M059J (cell line): ENCODE data around the gene CSGALNACT2.

DNA sequence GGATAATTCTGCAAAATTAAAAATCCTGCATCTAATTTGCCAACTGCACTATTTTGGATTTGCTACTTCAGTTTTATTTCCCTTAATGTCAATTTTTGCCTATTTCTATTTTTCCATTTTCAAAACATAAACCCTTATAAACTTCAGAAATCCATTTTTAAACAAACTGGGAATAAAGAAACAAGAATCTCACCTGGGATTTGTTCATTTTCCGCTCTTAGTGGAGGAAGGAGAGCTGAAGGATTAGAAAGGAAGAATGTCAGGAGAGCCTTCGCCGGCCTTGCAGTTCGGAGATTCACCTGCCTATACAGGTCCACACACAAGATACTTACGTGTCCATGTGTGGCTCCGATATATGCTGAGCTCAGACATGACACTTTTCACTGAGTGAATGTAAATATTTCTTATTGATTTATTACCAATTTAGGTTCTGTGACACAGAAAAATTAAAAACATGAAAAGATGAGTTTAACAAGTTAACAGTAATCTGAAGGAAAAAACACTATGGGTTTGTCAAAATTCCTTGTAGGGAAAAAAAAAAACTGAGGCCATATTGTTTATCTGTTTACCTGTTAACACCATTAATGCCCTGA, 1.2 kb downstream of the ZNF248 start:
- RAMPAGE, long total RNA = no peak

GRCh38 chr10:42640642-42641585, 2.5 kb upstream of the ZNF33B start:
- RAMPAGE, long total RNA = no peak

- RAMPAGE, long total RNA = no peak
Measured at GRCh38 chr10:42866555-42867172, 84.1 kb downstream of the BMS1 start.

- RAMPAGE, long total RNA = no peak
Measured at GRCh38 chr10:42933774-42934424, 143.0 kb upstream of the RET start.

- RAMPAGE, long total RNA = no peak
Measured at GRCh38 chr10:43101120-43101563, 24.3 kb downstream of the RET start.

DNA sequence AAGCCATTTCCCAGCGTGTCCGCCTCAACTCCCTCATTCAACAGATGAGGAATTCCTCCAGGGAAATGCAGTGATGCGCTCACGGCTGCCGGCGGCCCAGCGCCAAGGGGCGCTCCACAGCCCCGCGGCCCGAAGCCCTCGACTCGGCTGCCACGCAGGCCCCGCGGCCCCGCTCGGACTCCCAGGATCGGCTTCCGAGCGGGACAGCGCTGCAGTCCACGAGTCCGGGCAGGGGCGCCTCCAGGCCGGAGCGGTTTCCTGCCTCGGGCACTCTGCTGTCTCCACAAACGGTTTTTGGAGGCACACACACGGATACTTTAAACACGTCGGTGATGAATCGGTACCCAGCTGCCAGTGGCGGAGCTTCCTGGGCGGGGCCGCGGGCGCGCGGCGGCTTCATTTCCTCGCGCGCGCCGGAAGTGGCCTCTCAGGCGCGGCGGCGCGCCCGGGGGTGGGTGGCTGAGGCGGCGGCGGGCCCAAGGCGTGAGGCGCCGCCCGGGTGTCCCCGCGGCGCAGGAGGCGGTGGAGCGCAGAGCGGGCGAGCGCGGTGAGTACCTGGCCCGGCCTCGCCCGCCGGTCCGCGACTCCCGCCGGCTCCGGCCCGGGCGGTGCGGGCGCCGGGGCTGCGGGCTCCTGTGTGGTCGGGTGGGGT, at the start of gene CSGALNACT2:
TSS of gene CSGALNACT2 (plus strand) at position 425 of the 652 bp plus-strand sequence.
- RAMPAGE, long total RNA = no peak

GRCh38 chr10:43229602-43230111, 37.2 kb downstream of the RASGEF1A start:
- RAMPAGE, long total RNA = no peak

GRCh38 chr10:43383857-43384964, 12.8 kb downstream of the FXYD4 start:
- RAMPAGE, long total RNA = no peak

DNA sequence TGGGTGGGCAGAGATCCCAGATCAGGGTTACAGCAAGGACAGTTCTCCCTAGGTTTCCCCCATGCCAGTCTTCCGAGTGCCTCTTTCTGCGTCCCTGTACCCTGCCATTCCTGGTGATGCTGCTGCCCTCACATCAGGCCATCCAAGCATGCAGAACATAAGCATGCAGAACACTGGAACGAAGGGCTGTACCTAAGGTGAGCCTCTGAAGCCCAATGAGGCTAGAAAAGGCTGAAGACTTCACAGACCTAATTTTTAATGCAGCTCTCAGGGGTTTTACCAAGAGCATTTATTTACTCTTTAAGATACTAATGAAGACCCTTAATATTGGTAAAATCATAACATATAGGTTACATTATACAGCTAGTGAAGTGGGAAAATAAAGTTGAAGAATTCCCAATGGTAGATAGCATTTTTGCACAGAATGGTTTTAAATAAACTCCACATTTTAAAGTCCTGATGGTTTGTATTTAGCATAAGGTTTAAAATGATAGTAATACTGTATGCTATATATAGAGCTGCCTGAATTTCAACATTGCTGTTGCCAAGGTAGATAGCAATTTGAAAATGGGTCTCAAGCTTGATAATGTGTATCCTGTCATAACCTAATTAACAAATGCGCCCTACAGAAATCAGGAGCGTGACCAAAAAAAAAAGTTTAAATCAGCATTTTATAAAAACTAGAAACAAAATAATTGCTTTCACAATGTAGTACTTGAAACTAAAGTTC, 13.7 kb downstream of the FXYD4 start:
- RAMPAGE, long total RNA = no peak

DNA sequence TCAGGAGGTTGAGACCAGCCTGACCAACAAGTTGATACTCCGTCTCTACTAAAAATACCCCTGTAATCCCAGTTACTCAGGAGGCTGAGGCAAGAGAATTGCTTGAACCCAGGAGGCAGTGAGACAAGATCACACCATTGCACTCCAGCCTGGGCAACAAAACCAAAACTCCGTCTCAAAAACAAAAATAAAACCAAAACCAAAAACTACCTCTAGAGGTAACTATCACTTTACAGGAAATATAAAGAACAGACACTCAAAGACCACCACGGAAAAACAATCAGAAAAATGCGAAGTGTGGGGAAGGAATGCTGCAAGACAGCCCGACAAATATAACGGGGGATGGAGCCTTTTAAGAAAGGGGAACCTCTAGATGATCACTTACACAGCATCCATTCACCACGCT, 4.3 kb downstream of the HNRNPF start:
- RAMPAGE, long total RNA = no peak

DNA sequence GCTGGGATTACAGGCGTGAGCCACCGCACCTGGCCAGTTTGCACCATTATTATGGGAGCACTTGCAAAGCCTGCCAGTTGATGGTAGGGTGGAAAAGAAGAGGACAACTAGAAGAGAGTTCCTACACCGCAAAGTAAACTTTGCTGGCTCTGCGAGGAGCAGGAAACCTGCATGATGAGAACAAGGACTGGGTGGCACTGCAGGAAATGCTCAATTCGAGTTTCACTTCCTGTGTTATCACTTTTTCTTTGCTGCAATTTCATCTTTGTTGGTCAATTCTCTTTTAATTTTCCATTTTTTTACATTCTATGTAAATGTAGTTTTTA, 14.9 kb downstream of the ZNF487 start:
- RAMPAGE, long total RNA = no peak

GRCh38 chr10:43950972-43951171, 302.2 kb upstream of the ZNF32 start:
- RAMPAGE, long total RNA = no peak

DNA sequence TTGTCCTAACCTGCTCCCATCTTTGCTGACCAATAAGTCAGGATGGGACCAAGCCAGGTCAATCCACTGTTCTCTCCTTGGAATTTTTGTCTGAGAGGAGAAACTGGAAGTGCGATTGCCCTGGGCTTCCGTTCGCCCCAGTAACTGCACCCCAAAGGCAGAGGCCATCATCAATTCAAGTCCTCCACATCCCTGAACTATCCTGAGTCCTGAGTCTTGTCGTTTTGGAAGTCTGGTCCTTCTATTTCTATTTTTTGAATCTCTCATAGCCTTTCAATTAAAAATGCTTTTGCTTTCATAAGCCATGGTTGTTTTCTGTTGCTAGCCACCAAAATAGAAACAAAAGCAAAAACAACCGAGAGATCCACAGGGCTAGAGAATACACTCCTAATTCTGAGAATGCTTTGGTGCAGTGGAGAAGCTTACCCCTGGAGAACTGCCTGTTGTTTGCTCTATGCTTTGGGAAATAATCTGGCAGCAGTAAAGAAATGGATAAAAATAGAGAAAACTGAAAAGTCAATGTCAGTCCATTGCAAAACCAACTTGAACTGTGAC, 368.1 kb upstream of the ZNF32 start:
- RAMPAGE, long total RNA = no peak

DNA sequence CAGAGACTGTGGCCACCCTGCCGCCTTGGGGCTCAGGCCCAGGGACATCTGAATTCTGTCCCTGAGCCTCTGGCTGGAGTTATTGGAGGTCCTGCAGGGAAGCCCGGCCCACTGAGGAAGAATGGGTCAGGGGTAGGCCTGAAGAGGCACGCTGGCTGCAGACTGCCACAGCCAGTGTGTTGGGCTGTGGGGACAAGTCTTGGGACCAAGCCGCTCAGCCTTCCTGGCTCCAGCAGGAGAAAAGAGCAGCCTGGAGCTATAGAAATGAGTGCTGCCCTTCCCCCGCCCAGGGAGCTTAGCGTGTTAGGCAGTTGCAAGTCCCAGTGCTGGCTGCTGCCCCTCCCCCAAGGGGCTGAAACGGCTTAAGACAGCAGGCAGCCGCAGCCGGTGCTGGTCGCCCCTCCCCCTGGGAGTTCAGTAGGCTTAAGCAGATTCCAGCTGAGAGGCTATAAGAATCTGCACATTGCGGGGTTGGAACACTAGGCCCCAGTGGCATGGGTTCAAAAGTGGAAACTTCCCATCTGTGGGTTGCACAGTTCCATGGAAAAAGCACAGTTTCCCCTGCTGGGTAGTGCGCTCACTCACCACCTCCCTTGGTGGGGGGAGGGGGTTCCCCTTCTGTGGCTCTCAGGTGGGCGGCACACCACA, 151.3 kb downstream of the CXCL12 start:
- RAMPAGE, long total RNA = no peak

GRCh38 chr10:44882376-44882575, 28.9 kb upstream of the TMEM72 start:
- RAMPAGE, long total RNA = no peak

DNA sequence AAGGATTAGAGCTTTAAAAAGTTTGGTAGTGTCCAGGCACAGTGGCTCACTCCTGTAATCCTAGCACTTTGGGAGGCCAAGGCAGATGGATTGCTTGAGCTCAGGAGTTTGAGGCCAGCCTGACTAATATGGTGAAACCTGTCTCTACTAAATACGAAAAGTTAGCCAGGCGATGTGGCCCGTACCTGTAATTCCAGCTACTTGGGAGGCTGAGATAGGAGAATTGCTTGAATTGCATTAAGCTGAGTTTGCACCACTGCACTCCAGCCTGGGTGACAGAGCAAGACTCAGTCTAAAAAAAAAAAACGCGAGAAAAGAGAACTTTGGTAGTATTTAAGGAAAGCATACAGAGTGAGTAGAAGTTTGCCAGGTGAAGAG, 155.6 kb downstream of the ZNF22 start:
- RAMPAGE, long total RNA = no peak

GRCh38 chr10:45374662-45375022, 626 bp downstream of the ALOX5 start:
- RAMPAGE, long total RNA = no peak

DNA sequence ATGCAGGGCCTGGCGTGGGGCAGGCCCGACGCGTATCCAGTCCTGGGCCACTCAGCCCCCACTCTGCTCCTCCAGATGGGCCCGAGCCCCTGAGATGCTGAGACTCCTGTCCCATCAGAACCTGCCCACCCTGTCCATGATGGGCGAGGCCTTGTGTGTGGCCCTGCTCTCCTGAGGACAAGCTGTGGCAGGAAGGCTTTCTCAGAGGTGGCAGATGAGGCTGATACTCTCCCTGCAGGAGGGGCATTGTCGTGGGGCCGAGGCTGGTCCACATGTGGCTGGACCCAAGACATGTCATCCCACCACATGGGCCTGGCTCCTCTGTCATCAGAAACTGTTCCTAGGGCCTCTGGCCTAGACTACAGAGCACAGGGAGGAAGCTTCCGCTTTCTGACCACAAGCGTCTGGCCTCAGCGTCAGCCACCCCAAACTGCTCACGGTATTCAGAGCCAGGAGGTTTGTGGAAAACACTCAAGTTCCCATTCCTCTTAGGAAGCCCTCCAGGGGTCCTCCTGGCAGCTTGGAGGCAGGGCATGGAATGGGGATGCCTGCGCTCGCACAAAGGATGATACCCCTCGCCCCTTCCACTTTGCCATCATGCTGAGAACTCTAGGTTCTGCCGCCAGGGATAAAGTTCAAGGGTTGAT, 6.1 kb downstream of the ALOX5 start:
- RAMPAGE, long total RNA = no peak

DNA sequence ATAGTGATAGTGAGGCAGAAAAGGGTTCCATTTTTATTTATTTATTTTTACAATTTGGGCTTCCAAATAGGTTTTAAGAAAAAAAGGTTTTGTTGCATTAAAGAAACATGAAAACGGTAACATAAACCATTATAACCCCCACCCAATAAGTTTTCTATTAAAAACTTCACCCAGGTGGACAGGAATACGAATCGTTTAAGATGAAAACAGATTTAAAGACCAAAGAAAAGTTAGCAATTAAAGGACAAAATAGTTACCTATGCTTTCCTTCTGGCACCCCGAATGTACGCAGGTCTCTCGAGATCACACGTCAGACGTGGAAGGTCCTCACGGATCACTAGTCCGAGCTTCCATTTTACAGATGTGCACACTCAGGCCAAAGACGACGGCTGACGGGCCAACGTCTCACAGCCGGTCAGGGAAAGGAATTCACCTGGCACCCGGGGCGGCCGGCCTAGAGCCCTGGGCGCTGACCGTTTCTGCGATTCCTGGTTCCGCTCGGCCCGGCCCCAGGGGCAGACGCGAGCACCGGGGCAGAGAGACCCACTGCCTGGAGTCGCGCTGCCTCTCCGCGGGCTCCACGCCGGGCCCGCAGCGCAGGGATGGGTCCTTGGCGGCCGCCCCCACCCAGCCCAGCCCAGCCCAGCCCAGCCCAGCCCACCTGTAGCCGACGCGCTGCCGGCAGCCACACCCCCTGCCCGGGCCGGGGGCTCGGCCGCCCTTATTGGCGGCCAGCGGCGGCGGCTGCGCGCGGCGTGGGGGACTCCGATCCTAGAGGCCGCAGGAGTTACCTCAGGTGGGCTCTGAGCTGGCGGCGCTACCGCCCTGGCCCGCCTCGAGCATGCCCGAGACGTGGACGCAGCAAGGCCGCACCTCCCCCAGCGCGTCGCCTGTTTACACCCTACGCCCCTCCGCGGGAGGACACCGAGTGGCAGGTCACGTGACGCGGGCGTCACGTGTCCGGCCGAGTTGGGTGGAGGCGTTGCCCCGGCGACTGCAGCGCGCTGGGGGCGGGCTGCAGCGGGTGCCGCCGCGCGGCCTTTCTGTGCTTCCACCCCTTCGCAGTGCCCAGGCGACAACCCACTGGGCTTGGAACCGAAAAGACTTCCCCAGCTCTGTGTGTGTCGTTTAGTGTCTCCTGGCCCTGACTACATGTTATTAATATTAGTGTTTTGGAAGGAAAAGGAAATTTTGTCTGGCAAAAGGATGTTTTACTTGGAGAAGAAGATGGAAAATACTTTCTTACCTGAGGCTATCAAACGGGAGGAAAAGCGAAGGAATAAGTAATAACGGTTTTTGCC, 59.3 kb upstream of the MARCHF8 start:
- RAMPAGE, long total RNA = no peak

DNA sequence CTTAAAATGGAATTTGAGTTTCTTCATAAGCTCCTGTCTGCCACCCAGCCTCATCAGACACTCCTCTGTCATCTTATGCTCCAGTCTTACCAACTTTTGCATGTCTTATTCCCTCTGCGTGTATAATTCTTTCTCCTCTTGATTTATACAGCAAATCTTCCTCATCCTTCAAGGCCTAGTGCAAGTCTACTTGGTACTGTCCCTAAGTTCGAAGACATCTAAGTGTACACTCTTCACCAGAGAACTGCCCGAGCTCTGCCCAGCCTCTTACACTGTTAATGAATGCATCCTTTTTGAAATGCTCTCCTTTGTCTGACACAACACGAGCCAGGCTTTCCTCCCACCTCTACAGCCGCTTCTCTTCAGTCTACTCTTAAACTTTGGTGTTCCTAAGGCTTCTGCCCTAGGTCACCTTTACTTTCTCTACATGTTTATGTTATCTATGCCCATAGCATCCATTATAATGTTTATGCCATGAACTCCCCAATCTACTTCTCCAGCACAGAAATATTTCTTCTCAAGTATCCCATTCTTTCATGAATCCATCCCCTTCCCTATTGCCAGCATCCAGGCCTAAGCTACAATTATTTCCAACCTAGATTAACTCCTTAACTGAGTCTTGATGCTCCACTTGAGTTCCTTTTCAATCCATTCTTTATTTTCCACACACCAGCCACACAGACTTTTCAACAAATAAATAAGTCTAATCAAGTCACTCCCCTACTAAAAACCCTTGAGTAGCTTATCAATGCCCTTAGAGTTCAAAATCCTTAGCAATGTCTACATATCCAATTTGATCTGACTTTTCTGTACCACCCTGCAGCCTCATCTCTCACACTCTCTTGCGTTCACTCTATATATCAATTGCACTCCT, 2.0 kb upstream of the TIMM23 start:
- RAMPAGE, long total RNA = no peak